HT-29 (cell line): ENCODE measurements around a stretch of chr16.

DNA sequence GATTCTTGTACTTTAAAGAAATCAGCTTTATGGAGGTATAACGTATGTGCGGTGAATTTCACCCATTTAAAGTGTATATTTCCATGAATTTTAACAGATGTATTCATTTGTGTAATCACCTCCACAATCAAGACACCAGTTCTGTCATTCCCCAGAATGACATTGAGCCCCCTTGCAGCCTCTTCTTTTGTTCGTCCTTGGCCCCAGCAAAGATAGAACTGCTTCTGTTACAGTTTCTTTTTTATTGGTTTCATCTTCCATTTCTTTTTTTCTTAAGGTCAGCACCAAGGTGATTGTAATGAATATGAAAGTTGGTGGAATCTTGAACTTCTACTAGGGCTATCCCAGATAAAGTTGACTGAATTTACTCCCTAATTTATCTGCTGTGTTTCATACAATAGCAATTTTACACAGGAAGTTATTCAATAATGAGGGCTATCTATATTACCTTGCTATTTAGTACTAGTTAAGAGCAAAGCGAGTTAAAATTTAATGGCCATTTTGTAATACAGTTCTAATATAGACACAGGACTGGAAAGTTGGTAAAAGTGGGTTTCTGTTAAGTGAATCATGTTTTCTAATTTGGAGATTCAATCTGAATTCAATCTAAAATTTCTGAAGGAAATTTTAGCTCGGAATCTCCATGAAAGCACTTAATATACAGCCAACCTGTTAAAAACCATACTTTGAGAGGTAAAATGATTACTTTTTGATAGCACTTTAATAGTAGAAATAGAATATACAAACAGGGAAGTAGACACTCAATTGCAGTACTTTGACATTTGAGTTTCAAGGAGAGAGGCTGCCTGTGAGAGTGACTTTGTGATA is 24.1 kb downstream of the USP10 start:
- RAMPAGE, long total RNA, result no peak

GRCh38 chr16:84824104-84824426 is 4.3 kb downstream of the CRISPLD2 start:
- RAMPAGE, long total RNA, result no peak

DNA sequence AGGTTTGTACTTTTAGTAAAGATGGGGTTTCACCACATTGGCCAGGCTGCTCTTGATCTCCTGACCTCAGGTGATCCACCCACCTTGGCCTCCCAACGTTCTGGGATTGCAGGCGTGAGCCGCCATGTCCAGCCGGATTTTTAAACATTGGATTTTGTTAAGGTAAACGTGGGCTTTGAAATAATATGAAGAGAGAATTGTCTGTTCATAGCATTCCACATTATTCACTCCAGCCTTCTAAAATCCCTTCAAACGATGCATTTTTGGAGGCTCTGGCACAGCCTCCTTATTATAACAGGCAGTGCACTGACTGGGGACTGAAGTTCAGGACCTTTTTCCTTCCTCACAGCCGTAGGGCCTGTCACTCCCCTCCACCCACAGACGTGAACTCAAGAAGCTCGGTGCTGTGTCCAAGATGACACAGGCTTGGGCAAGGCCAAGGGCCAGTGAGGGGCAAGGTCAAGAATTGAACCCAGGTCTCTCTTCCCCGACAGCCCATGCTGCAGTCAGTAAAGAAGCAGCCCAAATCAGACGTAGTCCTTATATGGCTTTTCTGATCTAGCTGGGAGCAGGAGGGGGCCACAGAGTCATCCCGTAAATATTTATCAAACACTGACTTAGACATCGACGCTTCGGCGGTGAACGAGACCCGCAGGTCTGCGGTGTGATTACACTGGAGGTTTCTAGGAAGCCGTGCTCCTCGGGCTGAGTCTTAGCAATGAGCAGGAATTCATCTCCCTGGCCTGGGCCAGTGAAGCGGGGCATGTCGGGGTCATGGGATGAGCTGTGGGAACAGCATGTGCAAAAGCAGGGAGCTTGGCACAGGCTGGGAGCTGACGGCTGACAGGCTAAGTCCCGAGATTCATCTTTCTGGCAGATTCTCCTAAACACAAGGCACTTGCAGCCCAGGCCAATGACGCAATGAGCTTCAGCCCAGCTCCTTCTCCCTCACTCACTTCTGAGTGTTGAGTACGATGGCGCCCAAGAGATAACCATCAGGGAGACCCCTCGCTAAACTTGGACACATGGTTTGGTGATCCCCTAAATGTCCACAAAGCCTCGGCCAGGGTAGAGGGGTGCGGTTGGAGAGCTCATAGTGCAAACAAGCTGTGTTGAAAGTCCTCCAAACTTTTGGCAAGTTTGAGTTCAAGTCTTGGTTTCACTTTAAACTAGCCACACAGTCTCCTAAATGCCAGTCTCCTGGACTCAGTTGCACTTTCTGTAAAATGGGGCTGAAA is 12.5 kb downstream of the CRISPLD2 start:
- RAMPAGE, long total RNA, result no peak

DNA sequence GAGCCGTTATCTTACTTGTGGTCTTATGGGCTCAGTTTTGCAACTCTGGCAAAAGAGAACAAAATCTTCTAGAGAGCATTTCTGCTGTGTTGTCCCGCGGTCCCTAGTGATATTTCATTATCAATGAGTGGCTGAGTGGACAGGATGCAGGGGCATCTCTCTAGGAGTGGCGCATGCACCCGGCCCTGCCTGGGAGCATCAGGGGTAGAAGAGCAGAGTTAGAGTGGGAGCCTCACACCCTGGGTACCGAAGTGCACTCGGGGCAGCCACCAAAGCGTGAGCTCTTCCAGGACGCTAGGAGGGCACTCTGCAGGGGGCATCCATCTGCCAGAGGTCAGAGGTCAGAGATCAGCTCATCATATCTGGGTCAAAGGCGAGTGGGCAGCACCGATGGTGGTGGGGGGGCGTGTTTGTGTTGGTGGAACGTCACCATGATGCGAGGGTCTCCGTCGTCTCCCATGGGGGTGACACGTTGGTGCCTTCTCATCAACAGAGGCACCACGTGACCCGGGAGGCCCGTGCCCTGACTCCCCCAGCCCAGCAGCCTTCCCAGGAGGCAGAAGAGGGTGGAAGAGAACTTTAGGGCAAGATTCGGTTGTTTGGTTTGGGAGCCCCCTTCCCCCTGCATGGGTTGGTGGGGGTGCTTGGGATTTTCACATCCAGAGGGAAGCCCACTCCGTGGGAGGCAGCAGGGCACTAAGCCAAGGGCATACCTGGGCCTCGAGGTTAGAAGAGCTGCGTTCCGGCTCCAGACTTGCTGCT is 13.7 kb downstream of the CRISPLD2 start:
- RAMPAGE, long total RNA, result no peak

GRCh38 chr16:85004245-85004903 is 7.0 kb downstream of the ZDHHC7 start:
- RAMPAGE, long total RNA, result no peak

GRCh38 chr16:85046841-85047766 is 19.5 kb downstream of the KIAA0513 start:
- RAMPAGE, long total RNA, result no peak

- RAMPAGE, long total RNA, result no peak
Observed at GRCh38 chr16:85089479-85090495, 22.5 kb downstream of the CIBAR2 start.

- RAMPAGE, long total RNA, result no peak
Observed at GRCh38 chr16:85090496-85091257, 21.6 kb downstream of the CIBAR2 start.

DNA sequence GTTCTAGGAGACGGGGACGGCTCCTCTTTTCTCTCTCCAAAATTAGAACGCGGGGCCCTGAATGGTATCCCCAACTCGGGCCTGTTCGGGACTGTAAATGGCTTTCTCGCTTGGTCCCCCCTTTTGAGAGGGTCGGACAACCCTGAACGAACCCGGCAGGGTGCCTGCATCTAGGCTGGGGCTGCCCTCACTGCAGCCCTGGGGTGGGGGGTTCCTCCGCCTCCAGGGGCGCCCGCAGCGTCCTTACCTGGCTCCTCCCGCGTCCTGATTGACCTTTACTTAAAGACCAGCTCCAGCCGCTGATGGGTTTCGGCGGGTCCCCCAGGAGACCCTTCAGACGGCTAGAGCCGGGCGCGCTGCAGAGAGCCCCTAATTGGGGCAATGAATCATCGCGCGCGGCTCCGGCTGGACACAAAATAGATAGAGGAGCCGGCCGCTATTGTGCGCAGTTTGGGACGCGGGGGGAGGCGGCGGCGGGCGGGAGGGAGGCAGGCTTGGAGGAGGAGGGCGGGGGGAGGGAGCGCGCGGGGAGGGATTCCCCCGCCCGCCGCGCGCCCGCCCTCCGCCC is 56.4 kb upstream of the CIBAR2 start:
- RAMPAGE, long total RNA, result no peak

GRCh38 chr16:85238102-85238730 is 125.9 kb upstream of the CIBAR2 start:
- RAMPAGE, long total RNA, result no peak

DNA sequence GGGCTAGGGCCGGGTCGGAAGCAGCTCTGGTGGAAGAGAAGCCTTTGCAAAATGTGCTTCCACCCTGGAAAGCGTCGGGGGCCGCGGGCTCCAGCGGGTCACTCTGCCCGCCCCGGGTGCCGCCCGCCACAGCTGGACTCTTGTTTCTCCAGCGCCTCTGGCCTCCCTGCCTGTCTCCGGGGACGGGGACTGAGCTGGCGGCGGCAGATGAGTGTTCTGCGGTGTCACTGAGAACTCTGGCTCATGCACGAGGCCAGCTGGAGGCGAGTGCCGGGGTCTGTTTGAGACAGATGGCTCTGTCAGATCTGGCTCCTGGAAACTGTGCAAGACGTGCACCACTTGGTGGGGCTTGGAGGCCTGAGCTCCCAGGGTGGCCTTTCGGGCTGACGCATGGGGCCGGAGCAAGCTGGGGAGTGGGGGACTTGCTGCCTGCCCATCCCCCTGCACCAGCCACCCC is 174.7 kb upstream of the CIBAR2 start:
- RAMPAGE, long total RNA, result no peak

DNA sequence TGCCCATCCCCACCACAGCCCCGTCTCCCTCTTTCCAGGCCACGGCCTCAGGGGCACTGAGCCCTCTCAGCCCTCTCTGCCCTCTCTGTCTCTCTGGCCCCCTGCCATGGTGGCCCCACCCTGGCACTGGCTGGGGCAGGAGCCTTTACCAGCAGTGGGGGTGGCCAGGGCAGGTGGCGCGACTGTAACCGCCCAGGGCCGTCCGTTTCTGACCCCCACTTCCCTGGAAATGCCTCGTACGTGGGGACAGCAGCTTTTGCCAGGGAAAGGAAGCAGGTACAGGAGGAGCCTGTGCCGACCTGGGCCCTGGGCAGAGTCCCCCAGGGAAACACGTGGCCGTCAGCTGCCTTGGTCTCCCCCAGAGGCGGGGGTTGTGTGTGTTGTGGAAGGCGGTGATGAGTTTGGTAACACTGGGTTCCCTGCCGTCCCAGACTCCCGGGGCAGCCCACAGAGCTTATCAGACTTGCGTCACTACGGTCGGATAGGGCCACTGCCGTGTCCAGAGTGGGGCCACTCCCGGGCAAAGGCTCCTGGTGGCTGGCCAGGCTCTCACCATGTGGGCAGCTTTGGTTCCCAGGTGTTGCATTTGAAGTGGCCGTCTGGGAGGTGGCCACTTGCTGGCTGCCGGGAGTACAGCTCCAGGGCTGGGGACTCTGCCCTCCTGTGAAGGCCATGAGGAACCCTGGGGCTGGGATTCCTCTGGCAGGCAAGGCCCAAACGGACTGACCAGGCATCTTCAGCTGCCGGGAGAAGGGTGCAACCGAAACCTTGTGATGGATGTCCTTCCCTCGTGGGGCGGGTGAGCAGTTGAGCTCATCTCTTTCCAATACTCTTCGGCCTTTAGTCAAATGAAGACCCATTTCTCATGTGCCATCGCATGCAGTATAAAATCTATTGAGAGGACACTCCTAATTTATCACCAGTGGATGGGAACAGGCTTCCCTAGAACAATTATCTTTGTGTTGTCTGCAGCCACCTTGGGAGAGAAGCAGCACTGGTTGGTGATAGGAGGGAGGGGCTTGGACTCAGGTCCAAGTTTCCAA is 249.5 kb upstream of the CIBAR2 start:
- RAMPAGE, long total RNA, result no peak

DNA sequence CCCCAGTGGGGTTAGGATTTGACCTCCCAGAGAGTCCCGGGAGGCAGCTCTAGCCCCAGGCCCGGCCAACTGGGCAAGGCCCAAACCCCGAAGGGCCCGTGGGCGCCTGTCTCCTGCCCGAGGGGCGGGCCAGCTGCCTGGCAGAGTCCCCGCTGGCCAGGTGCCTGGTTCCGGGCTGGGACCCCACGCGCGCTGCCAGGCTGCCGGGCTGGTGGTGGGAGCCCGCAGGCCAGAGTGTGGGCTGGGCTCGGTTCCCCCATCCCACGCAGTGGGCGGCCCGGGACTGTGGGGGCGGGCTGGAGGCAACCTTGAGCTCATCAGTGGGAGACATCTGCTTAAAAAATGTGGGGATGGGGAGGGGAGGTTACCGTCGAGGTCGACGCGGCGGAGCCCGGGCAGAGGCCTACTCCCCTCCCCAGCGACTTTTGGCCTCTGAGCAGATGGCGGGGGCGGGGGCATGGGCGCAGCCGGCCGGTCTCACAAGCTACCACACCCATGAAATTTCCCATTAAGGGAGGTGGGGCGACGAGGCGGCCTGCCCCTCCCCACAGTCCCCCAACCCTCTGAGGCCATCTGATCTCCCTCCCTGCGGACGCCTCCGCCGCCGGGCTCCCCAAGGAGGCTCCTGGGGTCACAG is 176.4 kb upstream of the GSE1 start:
- RAMPAGE, long total RNA, result no peak

GRCh38 chr16:85461342-85461634 is 151.8 kb upstream of the GSE1 start:
- RAMPAGE, long total RNA, result no peak

DNA sequence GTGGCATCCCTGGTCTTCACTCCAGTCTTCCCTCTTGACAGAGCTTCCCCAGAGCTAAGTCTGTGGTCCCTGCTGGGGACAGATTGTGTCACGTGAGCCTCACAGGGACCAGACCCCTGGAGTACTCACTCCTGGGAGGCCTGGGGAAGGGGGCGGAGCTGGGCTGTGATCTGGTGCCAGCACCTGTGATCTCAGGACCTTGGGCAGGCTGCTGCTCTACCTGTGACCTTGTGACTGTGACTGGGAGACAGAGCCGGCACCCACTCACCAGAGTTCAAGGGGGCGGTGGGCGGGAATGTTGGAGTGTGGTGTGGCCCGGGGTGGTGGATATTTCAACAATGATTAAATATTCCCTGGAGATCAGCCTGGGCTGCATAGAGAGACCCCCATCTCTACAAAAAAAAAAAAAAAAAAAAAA is 97.1 kb upstream of the GSE1 start:
- RAMPAGE, long total RNA, result no peak

- RAMPAGE, long total RNA, result no peak
Observed at GRCh38 chr16:85520651-85521382, 92.3 kb upstream of the GSE1 start.

DNA sequence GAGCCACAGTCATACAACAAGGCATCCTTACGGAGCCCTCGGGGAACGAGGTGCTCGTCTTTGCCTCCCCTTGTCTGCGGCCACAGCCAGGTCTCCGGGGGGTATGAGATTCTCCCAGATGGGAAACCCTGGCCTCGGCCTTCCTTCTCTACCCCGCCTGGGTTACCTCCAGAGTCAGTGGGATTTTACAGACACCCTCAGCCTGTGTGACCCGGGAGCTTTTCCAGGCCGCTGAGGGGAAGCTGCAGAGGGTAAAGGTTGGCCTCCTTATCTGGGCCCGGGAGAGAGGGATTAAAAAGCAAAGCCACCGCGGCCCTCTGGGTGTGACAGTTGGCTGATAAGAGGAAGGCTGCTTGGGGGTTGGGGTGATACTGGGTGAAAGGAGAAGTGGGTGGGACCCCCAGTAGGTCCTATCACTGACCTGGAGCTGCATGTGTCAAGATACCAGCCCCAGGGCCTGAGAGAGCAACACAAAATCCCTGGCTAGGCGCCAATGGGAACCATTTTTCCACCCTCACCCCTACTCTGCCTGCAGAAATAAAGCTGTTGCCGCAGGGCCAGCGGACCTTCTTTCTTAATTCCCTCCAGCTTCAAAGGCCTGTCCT is 77.8 kb upstream of the GSE1 start:
- RAMPAGE, long total RNA, result no peak

DNA sequence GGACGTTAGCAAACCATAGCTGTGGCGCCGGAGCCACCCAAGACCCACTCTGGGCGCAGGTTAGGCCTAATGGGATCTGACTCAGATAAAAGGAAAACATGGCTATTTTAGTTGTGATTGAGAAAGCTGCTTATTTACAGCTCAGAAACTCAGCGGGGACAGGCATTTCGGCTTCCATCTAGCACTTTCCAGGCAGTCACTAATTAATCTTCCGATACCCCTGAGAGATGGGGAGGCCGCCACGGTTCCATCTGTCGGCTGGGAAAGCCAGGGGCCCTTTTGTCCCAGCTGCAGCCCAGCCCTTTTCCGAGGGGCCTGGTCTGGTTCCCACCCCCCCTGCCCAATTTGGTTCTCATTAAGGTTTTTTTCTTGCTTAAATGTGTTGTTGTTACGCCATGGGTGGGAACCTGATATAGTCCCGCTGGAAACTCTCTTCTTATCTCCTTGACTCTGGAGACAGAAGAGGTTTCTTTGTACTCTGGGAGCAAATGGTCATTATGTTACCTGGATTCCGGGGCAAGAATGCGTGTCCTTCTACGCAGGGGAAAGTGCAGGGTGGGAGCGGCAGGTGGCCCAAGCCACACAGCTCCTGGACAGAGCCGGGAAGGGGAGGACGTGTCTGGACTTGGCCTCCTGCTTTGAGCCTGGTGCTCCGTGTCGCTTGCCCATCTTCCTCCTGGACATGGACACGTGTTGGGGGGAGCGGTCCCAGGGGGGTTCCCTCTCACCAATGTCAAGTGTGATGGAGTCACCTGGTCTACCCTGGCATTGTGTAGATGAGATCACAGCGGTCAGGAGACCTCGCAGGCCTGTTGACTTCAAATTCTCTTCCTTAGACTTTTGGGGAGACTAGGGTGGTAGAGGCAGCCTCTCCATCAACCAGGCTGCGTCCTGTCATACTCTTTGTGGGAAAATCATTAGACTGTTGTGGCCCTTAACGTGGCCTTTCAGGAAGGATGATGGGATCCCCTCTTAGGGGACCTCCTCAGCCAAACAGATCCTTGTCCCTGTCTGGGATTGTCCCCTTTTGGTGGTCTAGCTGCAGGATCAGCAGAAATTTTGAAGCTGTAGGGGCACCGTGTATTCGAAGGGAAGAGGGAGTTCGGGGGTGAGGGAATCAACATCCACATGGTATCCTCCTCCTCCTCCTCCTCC is 50.7 kb upstream of the GSE1 start:
- RAMPAGE, long total RNA, result no peak

DNA sequence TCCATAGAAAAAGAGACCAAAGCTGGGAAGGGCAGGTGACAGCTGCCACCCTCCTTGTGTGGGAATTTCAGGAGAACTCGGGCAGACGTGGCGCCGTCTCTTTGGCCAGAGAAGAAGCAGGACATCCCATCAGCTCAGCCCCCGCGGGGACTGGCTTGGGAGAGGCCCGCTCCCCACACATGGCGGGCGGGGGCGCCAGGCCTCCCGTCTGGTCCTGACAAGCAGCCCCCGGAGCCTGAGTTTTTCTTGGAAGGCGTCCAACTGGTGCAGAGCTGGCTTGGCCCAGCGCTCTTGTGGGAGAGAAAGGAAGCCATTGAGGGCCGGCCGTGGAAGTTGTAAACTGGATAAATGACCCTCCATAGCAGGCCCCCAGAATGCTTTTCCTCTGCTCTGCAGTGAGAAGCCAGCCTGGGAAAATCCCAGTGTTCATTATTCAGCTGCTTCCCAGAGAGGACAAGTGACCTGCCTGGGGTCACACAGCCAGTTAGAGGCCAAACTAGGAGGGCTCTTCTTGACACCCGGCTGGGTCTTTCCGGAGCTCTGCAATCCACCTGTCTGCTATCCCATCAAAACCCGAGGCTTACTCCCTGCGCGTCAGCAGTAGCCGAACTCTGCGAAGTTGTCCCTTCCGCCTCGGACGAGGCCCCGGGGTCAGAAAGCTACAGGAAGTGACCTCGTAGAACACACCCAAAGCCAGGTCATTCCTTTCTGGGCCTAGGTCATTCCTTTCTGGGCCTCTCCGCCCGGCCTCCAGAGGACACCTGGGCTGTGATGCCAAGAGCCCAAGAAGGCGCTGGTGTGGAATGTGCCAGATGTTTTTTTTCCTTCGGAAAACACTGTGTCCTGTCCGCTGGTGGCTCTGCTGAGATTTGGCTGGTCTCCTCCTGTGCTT is 39.0 kb upstream of the GSE1 start:
- RAMPAGE, long total RNA, result no peak

DNA sequence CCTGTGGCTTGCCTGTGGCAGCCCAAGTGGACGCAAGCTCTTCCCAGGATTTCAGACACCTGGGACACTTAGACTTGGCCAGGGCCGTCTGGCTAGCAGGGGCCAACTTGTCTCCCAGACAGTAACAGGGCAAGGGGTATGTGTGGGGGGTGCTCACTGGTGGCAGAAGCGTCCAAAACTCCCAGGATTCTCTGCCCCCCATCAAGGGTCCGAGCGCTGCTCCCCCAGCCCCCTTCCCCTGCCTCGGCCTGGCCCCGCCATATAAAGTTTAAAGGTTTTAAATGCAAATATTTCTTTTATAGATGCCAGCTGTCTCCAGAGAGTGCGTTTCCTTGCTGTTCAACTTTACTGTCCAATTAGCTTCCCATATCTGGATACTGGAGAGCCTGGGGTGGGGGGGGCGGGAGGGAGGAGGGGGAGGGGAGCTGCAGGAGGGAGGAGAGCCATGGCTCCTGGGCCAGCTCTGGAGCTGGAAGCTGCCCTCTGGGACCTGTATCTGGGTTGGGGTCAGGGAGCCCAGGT is 6.4 kb upstream of the GSE1 start:
- RAMPAGE, long total RNA, result no peak